SK-N-DZ (cell line): ENCODE measurements around a stretch of chr15.

DNA sequence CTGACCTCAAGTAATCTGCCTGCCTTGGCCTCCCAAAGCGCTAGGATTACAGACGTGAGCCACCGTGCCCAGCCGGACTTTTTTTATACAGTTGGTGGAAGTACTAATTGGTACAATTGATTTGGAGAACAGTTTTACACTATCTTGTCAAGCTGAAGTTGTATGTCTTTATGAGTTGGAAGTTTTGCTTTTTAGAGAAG lies 9.1 kb downstream of the HACD3 start:
RAMPAGE:
- cytosol, long total RNA = no peak
- nucleus, long total RNA = no peak

DNA sequence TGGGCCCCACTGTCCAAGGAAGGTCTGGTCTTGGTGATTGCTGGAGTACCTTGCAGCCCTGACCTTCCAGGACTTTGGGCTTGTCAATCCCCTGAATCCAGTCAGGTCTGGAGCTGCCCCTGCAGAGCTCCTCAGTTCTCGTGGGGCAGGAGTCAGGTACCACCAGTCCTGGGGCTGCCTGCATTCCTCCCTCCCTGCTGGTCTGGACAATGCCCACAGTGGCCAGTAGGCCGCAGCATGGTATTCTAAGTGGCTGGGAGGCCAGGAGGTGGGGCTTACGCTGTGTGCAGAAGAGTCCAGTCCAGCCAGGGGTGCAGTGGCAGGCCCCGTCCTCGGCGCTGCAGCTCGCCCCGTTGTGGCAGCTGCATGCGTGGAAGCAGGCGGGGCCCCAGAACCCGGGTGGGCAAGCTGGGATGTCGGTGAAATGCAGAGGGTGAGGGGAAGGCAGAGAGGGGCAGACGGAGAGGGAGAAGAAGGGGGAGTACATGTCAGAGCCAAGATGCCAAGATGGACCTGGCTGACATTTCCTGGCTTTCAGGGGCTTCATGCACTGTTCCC lies 47.3 kb downstream of the RAB11A start:
RAMPAGE:
- cytosol, long total RNA = no peak
- nucleus, long total RNA = no peak

RAMPAGE:
- cytosol, long total RNA = no peak
- nucleus, long total RNA = no peak
Measured at GRCh38 chr15:66163514-66164051, 90.0 kb downstream of the MEGF11 start.

RAMPAGE:
- cytosol, long total RNA = no peak
- nucleus, long total RNA = no peak
Measured at GRCh38 chr15:66292434-66292884, 909 bp upstream of the DIS3L start.

GRCh38 chr15:66473344-66473697 lies 24.2 kb downstream of the SNAPC5 start:
RAMPAGE:
- cytosol, long total RNA = no peak
- nucleus, long total RNA = no peak

DNA sequence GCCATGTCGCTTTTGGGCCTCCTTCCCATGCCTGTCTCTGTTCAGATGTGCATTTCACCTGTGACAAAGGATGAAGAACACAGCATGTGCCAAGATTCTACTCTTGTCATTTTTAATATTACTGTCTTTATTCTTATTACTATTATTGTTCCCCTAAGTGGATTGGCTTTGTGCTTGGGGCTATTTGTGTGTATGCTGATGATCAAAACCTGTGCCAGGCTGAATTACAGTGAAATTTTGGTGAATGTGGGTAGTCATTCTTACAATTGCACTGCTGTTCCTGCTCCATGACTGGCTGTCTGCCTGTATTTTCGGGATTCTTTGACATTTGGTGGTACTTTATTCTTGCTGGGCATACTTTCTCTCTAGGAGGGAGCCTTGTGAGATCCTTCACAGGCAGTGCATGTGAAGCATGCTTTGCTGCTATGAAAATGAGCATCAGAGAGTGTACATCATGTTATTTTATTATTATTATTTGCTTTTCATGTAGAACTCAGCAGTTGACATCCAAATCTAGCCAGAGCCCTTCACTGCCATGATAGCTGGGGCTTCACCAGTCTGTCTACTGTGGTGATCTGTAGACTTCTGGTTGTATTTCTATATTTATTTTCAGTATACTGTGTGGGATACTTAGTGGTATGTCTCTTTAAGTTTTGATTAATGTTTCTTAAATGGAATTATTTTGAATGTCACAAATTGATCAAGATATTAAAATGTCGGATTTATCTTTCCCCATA lies 6.7 kb downstream of the SNAPC5 start:
RAMPAGE:
- cytosol, long total RNA = no peak
- nucleus, long total RNA = no peak

GRCh38 chr15:66502500-66503565 lies 1.8 kb downstream of the RPL4 start:
RAMPAGE:
- cytosol, long total RNA = no peak
- nucleus, long total RNA = no peak

GRCh38 chr15:66505903-66506198 lies 725 bp downstream of the ZWILCH start:
RAMPAGE:
- cytosol, long total RNA = no peak
- nucleus, long total RNA = no peak

GRCh38 chr15:66580572-66581274 lies 14.9 kb upstream of the LCTL start:
RAMPAGE:
- cytosol, long total RNA = no peak
- nucleus, long total RNA = no peak

GRCh38 chr15:66610851-66611913 lies 45.4 kb upstream of the LCTL start:
RAMPAGE:
- cytosol, long total RNA = no peak
- nucleus, long total RNA = no peak

GRCh38 chr15:66646807-66647862 lies 54.9 kb upstream of the SMAD6 start:
RAMPAGE:
- cytosol, long total RNA = no peak
- nucleus, long total RNA = no peak

RAMPAGE:
- cytosol, long total RNA = no peak
- nucleus, long total RNA = no peak
Measured at GRCh38 chr15:66654286-66655680, 47.3 kb upstream of the SMAD6 start.

DNA sequence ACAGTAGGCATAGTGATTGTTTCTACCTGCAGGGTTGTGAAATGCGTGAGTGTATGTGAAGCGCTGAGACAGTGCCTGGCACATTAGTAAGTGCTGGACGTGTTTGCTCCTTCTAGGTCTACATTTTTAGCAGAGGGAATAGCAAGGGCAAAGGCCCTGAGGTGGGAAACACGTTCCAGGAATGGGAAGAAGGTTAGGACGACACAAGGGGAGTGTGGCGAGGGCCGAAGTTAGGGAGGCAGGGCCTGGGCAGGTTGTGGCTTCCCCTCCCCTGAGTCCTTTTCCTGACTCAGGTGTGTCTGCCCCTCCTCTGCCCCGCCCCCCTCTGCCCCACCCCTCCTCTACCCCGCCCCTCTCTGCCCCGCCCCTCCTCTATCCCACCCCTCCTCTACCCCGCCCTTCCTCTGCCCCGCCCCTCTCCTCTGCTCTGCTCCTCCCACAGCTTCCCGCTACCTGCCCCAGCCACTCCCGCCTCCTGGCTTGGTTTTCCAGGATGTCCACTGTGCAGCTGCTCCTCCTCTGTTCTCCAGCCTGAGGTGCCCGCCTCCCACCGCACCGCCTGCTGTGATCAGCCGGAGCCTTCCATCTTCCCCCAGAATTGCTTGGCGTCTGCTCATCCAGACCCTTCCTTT lies 31.1 kb upstream of the SMAD6 start:
RAMPAGE:
- cytosol, long total RNA = no peak
- nucleus, long total RNA = no peak

DNA sequence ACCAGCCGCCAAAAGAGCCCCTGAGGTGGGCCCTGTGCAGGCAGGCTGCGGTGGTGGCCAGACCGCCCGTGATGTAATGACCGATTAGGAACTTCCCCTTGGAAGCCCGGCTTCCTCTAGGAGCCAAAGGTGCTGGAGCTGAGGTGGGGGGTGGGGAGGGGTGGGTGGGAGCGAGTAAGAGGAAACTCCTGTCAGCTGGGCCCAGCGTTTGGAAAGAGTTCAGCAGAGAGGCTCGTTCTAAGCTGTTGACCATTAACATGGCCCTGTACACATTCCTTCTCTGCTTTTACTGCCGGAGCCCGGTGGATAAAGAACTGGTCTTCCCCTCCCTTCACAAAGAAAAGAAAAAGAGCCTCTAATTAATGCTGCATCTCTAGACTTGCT lies 71.0 kb downstream of the SMAD6 start:
RAMPAGE:
- cytosol, long total RNA = no peak
- nucleus, long total RNA = no peak

DNA sequence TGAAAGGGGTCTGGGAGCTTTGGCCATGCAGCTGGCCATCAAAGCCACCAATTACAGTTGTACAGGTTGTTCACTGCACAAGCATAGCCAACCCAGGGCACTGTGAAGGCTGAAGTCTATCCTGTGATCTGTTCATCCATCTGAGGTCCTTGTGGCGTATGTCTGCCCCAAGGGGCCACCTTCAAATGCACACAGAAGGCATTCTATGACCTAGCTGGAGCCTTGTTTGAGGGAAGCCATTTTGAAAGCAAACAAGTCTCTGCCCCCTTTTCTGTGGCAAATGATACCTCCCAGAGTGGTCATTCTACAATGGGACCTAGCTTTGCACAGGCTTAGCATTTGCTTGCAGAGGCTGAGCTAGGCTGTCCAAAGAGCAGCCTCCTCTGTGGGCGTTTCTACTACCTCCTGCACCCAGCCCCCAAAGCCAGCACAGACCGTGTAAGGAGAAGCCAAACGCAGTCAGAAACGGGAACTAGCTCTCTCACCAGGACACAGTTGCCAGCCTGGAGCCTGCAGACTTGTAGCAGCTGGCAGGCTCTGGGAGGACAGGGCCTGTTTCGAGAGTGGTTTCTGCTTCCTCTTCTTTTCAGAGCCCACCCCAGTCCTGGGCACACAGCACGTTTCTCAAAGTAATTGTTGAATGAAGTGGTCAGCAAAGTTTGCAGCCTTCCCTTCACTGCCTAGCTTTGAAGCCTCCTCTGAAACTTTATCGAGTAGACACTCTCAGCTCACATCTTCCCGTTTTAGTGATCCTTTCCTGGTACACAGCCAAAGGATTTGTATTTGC lies 157.3 kb upstream of the SMAD3 start:
RAMPAGE:
- cytosol, long total RNA = no peak
- nucleus, long total RNA = no peak

DNA sequence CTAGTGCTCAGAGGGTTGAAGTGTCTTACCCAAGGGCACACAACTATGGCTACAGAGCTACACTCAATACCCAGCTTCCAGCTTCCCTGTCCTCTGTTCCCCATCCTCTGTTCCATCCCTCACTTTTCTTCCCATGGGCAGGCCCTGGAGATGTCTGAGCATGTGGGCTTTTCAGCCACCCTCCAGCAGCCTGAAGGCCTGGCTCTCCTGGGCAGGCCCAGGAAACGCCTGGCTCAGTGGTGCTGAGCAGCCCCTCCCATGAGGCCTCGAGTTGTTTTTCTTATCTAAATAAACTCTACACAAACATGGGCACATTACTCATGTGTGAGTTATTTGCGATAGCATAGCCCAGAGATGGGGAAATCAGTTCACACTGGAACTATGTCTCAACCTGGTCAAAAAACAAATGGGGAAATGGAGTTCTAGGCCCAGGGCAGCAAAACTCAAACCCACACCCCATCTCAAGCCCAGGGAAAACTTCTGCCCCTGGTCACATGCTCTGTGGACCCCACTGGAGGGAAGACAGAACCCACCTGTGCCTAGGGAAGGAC lies 16.7 kb upstream of the SMAD3 start:
RAMPAGE:
- cytosol, long total RNA = no peak
- nucleus, long total RNA = no peak

DNA sequence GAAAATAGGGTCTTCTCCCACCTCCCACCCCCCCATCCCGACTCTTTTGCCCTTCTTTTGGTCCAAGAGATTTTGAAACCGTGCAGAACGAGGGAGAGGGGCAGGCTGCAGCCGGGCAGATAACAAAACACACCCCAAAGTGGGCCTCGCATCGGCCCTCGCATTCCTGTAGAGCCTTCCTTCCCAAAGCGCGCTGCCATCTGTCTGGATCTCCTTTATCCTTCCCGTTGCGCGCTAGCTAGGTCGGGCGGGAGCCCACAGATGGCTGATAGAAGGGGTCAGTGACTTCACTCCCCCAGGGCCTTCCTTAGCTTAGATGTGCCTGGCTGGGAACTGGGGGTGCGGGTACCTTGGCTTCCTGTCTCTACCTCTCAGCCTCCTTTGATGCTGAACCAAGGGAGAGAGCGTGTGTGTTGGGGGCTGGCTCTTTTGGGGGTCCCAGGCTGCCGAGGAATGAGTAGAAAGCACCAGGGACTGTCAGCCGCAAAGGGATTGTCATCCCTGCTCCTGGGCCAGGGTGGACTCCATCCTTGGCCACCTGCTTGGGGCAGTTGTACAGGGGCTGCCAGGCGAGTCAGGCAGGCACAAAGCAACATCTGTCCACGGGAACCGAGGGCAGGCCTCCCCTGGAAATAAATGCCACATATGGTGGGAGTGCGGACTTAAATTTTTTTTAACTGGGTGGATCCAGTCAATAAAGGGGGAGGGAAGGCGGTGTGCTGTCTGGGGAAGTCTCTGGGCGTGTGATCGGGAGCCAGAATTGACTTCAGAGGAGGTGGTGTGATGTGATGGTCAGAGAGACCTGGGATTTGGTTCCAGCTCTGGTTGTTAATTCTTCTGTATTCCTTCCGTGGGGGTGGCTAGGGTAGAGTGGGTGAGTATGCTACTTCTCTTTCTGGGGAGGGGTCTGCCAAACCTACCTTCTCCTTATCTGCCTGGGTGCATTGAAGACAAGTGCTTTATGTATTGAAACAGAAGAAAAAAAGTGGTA lies 1.9 kb downstream of the SMAD3 start:
RAMPAGE:
- cytosol, long total RNA = no peak
- nucleus, long total RNA = no peak

DNA sequence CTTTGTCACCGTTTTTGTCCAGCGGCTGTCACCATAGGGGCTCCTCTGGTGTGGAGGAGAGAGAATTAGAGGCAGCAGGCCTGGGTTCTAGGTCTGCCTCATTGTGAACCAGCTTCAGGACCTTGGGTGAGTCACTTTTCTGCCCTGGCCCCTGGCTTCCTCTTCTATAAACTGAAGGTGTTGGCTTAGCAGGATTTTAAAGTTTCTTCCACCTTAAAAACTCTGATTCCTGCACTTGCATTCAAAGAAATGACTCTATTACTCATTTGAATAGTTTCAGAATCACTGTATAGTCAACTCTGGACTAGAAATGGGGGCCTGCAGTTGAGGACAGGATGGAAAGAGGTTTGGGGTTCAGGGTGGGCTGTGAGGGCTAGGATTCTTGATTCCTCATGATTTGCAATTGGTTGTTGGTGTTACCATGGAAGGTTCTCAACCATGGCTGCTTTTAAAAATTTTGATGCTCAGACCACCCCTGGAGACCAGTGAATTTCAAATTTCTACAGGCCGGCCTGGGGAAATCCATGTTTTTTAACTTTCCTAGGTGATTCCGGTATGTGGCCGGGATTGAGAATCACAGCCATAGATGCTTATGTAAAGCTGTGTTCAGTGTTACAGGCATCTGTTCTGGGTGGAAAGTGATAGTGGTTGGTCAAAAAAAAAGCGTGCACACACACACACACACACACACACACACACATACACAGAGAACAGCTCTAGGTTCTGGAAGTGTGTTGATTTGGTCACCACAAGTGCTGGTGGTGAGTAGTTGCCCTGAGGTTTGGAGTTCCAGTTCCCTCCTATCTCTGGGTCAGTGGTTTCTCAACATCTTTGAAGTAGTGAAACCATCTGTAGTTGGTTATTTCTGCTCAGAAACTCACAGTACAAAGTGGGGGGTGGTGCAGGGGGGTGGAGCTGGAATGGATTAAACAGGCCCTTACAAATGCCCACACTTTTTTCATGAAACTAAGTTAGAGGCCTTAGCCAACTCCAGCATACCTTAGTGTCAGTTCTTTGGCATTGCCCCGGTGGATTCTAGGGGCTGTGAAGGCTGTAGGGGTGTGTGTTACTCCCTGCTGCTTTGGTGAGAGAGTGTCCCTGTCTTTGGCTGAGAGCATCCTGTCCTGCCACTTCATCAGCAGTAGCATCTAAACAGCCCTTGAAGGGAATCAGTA lies 20.2 kb downstream of the SMAD3 start:
RAMPAGE:
- cytosol, long total RNA = no peak
- nucleus, long total RNA = no peak

RAMPAGE:
- cytosol, long total RNA = no peak
- nucleus, long total RNA = no peak
Measured at GRCh38 chr15:67116153-67116821, 50.9 kb downstream of the SMAD3 start.

DNA sequence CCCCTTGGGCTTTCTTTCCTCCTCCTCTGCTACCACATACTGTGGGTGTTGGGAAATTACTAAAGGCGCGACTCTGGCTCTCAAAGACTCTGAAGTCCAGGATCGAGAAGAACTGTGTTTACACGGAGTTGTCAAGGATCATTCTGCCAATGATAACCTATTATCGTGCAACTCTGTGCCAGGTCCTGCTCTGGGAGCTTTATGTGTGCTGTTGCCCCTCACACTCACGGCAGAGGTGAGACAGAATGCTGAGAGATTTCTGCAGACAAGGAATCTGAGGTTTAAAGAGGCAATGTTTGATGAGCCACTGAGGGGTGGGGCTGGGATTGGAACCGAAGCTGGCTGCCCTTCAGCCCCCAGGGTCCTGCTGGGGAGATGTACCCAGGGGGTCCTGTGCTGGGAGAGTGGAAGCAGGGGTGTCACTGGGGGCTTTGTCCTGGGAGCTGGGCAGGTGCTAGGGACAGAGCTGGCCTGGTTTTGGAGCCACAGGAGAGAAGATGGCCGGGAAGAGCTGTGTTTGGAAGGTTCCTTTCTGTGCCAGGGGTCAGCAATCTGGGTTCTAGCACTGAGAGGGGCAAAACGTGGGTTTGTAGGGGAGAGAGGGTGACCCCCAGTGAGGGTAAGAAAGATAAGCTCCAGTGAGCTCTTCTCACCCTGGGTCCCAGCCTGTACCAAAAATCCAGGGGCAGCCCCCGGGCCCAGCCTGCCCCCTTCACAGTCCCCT lies 69.4 kb downstream of the SMAD3 start:
RAMPAGE:
- cytosol, long total RNA = no peak
- nucleus, long total RNA = no peak